Colon Carcinoma Metastatic in the Lung (tissue), 2 donors: ENCODE measurements around a stretch of chr9.

DNA sequence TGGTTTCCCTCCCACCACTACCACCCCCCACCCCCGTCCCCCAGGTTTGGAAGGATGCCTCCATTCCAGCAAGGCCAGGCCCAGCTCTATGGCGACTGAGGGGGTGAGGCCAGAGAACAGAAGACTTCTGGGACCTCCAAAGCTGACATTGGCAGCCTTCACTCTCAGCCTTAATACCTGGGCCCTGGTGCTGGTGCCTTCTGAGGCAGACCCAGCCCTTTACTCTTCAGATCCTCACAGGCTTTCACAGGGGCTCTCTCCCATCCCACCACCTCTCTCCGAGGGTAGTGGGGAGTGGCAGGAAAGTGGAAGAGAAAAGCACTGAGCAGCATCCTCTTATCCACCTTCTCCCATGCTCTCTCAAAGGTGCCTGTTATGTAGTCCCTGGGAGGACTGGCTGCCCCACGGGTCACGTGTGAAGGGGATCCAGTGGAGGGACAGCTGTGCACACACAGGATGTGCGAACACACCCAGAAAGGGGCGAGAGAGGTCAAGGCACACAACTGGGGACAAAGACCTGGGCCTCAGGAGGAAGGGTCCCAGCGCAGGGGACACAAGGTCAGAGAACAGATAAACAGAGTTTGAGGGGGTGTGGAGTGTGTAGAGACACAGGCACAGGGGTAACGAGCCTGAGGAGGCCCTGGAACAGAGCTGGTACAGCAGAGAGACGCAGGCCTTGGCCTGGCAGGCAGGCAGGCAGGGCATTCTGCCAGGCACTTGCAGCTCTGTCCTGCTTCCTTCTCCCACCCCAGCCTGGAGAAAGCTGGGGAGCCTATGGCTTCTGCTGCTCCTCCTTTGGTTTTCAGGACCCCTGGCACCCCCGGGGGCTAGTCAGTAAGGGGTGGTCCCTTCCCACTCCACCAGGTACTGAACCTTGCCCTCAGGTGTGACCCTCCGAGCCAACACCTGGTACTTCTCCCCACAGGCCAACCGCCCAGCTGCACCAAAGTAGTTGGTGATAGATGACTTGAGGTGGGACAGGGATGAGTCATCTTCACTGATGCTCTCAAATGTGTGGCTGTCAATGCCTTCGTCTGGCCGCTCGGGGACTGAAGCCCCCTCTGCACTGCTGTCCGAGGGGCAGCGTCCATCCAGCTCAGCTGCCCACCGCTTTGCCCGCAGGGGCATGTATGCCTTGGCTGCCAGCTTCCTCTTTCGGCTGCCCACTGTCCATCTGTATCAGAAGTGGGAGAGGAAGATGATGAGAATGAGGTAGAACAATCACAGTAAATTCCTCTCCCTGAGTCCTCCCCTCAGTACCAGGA is 14.8 kb upstream of the PSMD5 start:
- PRO-cap, 2 experiments: no peak in any of the 2 experiments

GRCh38 chr9:120891269-120892018 is 14.5 kb upstream of the PHF19 start:
- PRO-cap, 2 experiments: no peak in any of the 2 experiments

DNA sequence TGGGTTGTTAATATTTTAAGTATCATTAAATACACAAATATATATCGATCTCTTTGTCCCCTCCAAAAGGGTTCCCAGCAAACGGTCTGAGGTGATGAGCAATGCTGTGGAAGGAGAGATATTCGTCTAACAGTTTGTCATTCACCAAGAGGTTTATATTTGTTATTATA is 1.3 kb downstream of the TRAF1 start:
- PRO-cap, 2 experiments: no peak in any of the 2 experiments

DNA sequence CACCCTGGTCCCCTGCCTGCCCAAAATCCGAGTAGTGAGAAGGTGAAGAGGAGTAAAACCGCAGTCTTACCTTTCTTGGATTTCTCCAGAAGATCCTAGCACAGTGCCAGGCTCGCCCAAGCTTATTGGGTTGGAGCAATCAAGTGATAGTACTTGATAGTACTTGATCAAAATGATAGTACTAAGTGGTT is 2.8 kb upstream of the TRAF1 start:
- PRO-cap, 2 experiments: no peak in any of the 2 experiments

- PRO-cap, 2 experiments: peak in 2 of 2 experiments; most common plus-strand start chr9:121121803 (in 1); most common minus-strand start chr9:121121647 (in 1)
Measured at GRCh38 chr9:121121524-121122134, 46.9 kb downstream of the CNTRL start.

DNA sequence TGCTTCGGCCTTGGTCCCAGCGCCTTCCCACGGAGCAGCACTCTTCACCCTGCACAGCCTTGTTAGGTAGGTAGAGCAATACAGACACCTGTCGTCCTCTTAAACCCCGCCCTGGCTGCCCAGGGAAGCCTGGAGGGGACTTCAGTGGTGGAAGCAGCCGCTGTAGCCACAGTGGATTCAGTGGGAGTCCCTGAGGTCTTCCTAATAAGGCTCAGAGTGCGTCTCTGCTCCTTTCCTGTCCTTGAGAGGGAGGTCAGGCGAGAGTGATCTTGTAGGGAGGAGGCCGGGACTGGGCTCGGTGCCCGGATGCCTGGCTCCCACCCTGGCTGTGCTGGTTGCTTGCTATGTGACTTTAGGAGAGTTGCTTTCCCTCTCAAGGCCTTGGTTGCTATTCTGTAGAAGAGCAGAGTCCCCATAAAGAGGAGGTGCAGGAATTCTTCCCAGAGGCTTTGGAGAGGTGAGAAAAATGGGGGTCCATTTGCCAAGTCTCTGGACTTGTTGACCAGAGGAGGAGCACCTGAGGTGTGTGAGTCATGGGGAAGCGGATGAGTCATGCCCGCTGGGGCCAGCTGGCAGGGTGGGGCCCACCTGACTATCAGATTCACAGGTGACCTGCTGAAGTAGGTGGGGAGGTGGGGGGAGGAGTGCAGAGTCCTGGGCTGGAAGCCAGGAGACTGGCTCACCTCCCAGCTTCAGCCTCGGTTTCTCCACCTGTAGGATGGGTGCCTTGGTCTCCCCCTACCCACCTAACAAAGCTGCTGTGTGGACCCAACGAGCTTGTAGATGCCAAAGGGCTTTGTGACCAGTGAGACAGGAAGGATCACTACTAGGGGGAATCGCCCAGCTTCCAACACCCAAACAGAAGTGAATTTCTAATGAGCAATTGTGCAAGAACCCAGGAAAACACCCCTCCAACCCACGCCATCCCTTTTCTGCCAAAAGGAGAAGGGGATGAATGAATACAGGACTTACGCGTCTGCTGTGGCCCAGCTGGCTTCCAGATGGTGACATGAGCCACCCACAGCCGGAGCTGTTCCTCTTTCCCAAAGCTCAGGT is 13.9 kb downstream of the GSN start:
- PRO-cap, 2 experiments: peak in 1 of 2 experiments; most common minus-strand start position 243 of the sequence (in 1)

- PRO-cap, 2 experiments: no peak in any of the 2 experiments
Measured at GRCh38 chr9:121295103-121295865, 27.3 kb downstream of the GSN start.

- PRO-cap, 2 experiments: no peak in any of the 2 experiments
Measured at GRCh38 chr9:121347910-121348503, 22.0 kb downstream of the STOM start.

- PRO-cap, 2 experiments: no peak in any of the 2 experiments
Measured at GRCh38 chr9:121358614-121359384, 11.3 kb downstream of the STOM start.

- PRO-cap, 2 experiments: no peak in any of the 2 experiments
Measured at GRCh38 chr9:121369248-121369674, 789 bp downstream of the STOM start.

DNA sequence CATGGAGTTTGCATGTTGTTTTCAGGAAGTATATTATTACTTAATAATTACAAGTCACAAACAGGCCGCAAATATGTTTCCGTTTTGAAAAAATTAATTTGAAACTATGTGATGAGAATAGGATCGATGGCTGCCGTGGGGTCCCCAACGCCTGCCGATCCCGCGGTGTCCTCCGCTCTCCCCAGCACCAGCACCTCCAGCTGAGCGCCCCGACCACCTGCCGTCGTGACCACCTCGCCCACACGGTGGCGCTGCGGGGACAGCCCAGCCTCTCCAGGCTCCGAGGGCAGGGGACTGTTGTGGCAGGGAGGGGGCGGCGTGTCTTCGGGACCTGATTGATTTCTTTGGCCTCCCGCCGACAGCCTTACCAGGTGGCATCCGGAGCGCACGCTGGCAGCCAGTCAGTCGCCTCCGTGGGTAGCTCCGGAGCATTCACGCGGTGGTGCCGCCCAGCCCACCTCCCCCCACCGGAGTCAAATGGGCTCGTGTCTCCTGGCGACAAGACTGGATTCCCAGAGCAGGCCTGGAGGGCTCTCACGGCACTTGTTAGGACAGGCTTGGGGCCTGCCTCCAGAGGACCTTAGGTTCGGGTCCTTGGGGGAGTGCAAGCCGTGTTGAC is 50.9 kb upstream of the GGTA1 start:
- PRO-cap, 2 experiments: no peak in any of the 2 experiments

DNA sequence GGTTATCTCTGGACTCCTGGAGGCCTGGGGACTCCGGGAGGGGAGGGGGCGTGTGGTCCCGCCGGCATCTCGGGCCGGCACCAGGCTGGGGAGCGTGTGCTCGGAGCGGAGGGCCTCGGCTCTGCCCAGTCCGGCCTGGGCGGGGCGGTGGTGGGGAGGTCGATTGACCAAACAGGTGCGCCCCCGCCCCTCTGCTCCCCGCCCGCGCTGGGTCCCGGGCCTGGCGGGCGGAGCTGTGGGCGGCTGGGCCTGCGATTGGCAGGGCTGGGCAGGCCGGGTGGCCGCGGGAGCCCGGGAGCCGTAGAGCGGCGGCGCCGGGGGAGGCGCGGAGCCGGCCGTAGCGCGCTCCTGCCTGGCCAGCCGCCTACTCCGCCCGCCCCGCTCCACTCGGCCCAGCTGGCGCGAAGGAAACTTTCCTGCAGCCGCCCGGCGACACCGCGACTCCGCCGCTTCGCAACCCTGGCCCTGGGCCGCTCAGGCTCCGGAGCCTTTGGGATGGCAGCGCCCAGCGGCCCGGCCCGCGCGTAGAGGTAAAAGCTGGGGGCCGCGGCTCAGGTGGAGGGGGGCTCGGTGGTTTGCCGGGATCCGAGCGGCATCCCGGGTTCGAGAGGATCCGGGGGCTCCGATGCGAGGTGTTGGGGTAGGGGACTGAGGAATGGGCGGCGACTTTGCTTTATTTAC is 52.1 kb upstream of the DAB2IP start:
- PRO-cap, 2 experiments: peak in 2 of 2 experiments; most common plus-strand start position 303 of the sequence (in 2); most common minus-strand start position 123 of the sequence (in 1)

GRCh38 chr9:121619831-121620510 is 31.5 kb upstream of the DAB2IP start:
- PRO-cap, 2 experiments: no peak in any of the 2 experiments

DNA sequence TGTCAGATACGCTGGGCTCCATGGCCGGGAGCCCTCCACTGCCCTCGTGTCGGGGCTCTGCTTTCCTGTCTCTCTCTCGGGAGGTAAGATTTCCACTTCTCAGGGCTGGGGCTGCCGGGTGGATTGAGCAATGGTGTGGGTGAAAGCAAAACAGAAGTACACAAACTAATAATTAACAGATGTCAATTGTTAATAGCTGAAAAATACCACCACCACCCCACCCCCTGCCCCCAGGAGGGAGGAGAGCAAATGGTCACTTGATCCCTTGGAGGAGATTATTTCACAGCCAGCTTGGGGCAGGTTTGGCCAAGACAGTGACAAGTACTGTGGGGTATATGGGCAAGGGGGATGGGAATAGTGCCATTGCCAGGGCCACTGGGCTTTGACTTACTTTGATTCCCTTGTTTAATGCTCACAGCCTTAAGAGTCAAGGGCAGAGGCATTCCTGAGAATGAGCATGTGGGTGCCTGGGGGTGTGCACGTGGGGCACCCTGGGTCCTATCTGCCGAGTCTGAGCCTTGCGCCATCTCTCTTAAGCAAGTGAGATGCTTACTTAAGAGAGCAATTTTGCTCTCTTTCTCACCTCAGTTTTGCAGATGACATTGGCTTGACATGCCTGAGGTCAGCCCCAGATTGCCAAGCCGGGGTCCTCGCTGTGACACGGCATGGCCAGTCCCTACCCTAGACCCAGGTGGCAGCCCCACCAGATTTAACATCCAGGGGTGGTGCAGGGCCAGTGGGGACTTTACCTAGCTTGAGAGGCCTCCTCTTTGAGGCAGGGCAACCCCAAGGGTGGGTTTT is 28.7 kb upstream of the DAB2IP start:
- PRO-cap, 2 experiments: no peak in any of the 2 experiments

DNA sequence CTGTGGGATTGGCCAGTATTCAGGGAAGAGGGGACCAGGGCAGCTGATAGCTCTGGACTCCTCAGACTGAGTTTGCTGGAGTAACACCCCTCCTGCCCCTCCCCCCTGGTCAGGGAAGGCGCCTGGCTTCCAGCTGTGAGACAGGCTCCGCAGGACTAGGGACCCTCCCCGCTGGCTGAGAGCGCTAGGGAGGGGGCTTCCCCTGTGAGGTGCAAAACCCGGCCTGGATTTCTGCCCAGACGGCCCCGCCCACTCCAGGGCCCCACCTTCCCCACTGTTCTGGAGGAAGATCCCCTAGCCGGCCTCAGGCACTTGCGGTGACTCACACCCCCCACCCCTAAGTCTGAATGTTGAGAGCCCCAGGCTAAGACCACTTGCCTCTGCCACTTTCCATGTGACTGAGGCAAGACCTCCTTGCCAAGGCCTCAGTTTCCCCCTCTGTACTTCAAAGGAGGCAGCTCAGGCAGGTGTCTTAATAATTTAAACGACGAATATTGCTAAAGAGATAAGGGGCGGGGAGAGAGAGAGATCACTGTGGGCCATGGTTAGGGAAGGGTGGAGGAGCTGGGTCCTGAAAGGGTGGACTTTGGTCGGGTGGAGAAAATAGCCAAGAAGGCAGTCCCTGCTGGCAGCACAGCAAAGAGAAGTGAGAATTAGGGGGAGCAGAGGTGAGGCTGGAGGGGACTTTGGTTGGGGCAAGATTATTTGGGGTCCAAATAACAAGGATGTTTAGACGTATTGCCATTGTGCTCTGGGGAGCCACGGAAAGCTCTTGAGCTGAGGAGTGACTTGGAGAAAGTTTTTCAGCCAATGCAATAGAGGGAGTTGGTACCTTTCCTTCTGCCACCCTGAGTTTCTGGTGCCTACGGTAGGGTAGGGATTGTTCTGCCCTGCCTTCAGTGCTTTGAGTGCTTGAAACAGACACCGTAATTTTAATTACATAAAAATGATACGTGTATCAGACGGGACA is 960 bp upstream of the DAB2IP start:
- PRO-cap, 2 experiments: peak in 2 of 2 experiments; most common plus-strand start position 639 of the sequence (in 2)

GRCh38 chr9:121657993-121658677 is 6.7 kb downstream of the DAB2IP start:
- PRO-cap, 2 experiments: no peak in any of the 2 experiments

GRCh38 chr9:121760406-121760926 is 109.0 kb downstream of the DAB2IP start:
- PRO-cap, 2 experiments: no peak in any of the 2 experiments

DNA sequence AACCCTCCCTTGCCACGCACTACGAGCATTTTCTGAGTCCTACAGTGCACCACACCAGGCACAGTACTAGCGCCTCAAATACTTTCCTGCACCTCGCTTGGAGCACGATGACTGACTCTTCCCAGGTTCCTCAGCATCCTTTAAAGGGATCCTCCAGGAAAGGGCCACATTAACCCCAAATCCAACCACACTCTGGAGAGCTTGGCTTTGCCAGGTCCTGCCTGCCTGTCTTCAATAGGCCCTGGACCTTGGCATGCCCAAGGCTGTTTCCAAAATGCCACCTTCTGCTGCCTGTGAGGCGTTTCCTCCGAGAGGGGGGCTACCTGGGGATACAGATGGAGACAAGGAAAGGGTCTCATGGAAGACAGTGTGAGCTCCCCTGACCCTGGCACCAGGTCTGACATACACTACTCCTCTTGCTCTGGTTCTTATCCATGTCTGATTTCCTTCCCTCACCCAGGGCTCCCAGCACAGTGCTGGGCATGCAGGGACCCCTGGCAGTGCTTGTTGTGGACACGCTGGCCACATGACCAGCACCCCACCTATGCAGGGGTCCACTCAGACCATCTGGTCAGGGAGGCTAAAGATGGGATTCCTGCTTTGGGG is 170.0 kb downstream of the DAB2IP start:
- PRO-cap, 2 experiments: no peak in any of the 2 experiments

GRCh38 chr9:121945015-121945225 is 148.2 kb downstream of the TTLL11 start:
- PRO-cap, 2 experiments: no peak in any of the 2 experiments

GRCh38 chr9:121946255-121947053 is 146.7 kb downstream of the TTLL11 start:
- PRO-cap, 2 experiments: no peak in any of the 2 experiments